ReNcell CX (cell line): Measurements from ENCODE around the genes TMEM101, ATXN7L3 and RUNDC3A.

GRCh38 chr17:43658531-43658912, 3.2 kb downstream of the MEOX1 start:
- PRO-cap = no peak

- PRO-cap = no peak
Observed at GRCh38 chr17:43702613-43703054, 40.9 kb upstream of the MEOX1 start.

DNA sequence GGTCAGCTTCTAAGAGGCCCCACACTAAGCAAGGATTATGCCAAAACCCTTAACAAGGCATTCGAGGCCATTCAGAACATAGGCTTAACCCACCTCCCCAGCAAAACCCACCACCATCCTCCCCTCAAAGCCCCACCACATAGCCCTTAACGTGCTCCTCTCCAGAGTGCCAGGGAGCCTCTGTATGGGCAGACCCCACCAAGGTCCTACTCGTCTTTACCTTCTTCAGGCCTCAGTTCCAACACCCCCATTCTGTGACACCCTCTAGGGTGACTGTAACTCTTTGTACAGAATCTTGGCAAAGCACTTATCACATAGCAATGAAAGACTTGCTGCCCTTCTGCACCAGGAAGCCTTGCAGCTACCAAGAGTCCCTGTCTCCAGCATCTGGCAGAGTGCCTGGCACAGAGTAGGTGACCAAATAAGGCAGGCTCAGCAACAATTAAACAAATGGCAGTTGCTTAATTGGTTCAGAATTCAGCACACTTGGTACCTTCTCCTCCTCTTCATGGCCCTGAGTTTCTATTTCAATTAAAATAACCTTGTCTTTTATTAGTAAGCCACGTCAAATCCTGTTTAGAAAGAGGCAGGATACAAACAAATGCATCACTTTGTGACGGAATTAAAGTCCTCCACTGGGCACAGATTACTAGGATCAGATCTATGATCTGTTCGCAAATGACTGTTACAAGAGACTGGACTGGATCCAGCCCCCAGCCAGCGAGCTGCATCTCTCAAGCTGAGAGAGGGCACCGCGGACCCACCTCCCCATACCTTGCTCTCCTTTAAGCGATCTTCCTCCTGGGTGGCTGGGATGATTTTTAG, 9.6 kb downstream of the MPP3 start:
- PRO-cap = no peak

DNA sequence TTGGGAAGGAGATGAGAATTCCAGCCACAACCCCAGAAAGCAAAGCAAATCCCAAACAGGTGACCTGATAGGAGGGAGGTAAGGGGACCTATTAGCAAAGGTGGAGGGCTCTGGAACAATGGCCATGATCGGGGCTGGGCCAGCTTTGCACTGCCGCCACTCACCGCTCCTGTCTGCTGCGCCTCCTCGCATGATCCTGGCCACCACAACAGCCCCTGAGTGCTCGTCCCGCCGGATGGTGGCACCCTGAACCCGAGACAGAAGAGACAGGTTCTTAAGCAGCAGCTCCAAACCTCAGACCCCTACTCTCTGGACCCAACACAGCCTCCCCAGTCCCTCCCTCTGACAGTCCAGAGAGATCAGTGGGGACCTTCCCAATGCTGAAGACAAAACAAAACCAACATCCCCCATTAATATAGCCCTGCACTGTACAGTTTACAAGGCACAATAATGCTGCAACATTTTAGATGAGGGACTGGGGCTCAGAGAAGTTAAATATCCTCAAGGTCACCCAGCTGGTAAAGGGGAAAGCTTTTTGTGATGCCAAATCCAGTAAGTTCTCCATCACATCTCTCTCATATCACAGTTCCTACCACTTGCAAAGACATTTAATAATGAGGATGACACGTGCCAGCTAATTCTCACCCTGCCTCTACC, 5.2 kb downstream of the MPP3 start:
- PRO-cap = no peak

GRCh38 chr17:43839412-43840209, 6.7 kb upstream of the MPP3 start:
- PRO-cap = no peak

- PRO-cap = no peak
Observed at GRCh38 chr17:43848332-43848944, 1.5 kb downstream of the CD300LG start.

- PRO-cap = no peak
Observed at GRCh38 chr17:43927128-43927711, 15.1 kb downstream of the PPY start.

- PRO-cap = no peak
Observed at GRCh38 chr17:44001216-44001847, 3.1 kb upstream of the NAGS start.

DNA sequence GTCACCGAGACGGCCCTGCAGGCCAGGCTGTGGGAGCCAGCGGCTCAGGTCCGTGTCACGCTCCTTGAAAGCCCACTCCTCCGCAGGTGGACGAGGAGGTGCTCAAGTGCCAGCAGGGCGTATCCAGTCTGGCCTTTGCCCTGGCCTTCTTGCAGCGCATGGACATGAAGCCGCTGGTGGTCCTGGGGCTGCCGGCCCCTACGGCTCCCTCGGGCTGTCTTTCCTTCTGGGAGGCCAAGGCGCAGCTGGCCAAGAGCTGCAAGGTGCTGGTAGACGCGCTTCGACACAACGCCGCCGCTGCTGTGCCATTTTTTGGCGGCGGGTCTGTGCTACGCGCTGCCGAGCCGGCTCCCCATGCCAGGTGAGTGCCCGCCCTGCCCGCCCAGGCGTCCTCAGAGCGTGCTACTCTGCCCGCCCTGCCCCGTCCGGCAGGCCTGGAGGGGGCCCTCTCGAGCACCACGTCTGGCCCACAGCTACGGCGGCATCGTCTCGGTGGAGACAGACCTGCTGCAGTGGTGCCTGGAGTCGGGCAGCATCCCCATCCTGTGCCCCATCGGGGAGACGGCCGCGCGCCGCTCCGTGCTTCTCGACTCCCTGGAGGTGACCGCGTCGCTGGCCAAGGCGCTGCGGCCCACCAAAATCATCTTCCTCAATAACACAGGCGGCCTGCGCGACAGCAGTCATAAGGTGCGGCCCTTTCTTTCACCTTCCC, 1.3 kb downstream of the NAGS start:
- PRO-cap = bidirectional peak, plus-strand start at position 476 of the sequence, minus-strand start at position 361 of the sequence

GRCh38 chr17:44006263-44006948, 2.0 kb downstream of the NAGS start:
- PRO-cap = bidirectional peak, plus-strand start at chr17:44006656, minus-strand start at chr17:44006684

DNA sequence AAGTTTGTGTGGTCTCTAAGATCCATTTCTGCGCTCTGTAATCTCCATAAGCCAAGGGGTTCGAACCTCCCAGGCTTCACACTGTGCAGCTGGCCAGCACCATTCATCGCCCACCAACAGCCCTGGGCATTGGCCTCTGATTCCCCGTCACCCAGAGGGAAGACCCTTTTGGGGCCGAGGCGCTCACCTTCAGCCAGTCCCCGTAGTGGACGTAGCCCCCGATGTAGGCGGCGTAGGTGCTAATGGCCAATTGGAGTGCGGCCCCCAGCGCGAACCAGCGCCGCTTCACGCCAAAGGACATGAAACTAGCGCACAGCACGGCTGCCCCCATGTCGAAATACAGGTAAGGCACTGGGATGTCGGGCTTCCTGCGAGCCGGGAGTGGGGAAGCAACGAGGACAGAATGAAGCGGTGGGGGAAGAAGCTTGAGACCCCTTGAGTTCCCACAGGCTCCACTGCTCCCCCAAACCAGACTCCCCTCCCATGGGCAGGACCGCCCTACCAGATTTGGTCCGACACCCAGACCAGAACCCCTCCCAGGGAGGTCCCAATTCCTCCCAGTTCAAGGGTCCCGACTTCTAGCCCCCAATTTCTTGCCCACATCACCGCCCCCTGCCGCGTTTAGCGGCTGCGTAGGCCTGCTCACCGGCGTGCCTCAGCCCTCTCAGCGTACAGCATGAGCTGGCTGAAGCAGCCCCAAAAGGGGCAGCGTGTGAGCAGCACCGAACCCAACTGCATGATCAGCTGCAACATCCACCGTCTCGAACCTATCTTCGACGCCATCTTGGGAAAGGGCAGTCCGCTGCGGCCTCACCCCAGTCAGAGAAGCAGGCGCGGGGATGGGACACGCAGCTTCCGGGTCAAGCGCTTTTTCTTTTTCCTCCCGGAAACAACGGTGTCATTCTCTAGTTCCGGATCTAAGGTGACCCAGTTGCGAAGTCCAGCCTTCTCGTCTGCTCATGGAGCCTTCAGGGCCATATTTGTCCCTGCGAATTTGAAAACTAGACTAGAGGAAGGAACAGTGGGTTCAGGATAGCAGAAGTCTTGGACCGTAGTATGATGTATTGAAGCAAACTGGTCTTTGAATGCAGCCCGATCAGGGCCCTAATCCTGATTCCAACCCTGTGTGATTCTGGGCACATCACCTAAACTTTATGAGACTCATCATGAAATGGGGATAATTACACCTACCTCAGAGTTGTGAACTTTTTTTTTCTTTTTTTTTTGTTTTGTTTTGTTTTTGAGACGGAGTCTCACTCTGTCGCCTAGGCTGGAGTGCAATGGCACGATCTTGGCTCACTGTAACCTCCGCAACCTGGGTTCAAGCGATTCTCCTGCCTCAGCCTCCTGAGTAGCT, at the start of gene TMEM101:
Gene TMEM101 (minus strand): TSS at position 794 of the 1,357 bp plus-strand sequence.
- PRO-cap = bidirectional peak, plus-strand start at position 357 of the sequence, minus-strand start at position 136 of the sequence; bidirectional peak, plus-strand start at position 914 of the sequence, minus-strand start at position 736 of the sequence

GRCh38 chr17:44052959-44053513, 13.4 kb downstream of the LSM12 start:
- PRO-cap = no peak

DNA sequence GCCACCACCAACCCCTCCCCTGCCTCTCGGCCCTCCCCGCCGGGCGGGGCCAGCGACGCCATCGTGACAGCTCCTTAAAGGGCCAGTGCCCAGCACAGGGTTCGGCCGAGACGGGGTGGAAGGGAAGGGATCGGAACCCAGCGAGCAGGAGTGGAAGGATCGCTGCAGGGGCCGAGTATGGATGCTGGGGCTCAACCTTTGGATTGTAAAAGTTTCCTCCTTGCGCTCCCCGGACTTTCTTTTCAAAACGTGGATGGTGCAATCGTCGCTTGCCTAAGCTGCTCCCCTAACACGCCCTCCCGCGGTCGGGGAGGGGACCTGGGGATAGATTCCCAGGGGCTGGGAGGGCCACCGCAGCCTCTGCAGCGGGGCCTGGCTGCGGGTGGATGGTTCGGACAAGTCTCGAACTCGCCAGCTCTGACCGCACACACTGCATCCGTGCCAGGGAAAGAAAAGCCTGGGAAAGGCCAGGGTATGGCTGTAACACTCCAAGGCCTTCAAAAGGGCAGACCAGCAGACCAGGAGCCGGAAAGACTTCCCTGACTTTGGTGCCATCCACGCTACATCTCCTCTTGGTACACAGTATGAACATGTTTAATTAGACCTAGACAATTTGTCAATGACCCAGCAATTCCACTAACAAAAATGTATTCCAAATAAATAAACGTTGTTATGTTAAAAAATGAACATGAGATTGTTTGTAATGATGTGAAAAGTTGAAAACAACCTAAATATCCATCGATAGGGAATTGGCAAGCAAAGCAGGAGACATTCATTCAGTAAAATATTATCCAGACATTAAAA, 498 bp upstream of the HDAC5 start:
- PRO-cap = bidirectional peak, plus-strand start at position 110 of the sequence, minus-strand start outside the sequence; unidirectional peak, plus-strand start at position 341 of the sequence; unidirectional peak, plus-strand start at position 534 of the sequence

GRCh38 chr17:44186306-44186790, 424 bp upstream of the TMUB2 start:
- PRO-cap = bidirectional peak, plus-strand start at chr17:44186976, minus-strand start at chr17:44186665

DNA sequence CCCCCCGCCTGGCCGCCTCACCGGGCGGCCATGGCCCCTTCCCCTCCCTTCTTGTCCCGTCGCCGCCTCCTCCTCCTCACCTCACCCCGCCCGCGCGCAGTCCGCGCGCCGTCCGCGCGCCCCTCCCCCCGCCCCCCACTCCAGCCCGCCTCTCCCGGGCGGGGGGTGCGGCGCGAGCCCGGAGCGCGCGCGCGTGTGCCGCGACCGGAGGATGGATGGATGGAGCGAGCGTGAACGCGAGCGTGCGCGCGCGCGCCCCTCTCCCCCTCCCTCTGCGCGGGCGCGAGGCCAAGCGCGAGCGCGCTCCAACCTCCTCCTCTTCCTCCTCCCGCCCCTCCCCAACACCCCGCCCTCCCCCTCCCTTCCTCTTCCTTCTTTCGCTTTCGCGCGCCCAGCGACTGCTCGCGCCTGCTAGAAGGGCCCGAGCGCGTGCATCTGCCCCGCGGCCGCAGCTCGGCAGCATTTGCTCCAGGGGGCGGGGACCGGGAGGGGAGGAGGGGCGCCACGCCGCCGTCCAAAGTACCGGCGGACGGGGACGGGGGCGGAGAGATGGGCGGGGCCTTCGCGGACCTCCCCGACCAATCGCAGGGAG, at the start of gene ATXN7L3:
Gene ATXN7L3 (minus strand): TSS at position 236 of the 592 bp plus-strand sequence.
- PRO-cap = bidirectional peak, plus-strand start at position 165 of the sequence, minus-strand start at position 47 of the sequence; bidirectional peak, plus-strand start at position 378 of the sequence, minus-strand start at position 268 of the sequence; bidirectional peak, plus-strand start outside the sequence, minus-strand start at position 431 of the sequence

DNA sequence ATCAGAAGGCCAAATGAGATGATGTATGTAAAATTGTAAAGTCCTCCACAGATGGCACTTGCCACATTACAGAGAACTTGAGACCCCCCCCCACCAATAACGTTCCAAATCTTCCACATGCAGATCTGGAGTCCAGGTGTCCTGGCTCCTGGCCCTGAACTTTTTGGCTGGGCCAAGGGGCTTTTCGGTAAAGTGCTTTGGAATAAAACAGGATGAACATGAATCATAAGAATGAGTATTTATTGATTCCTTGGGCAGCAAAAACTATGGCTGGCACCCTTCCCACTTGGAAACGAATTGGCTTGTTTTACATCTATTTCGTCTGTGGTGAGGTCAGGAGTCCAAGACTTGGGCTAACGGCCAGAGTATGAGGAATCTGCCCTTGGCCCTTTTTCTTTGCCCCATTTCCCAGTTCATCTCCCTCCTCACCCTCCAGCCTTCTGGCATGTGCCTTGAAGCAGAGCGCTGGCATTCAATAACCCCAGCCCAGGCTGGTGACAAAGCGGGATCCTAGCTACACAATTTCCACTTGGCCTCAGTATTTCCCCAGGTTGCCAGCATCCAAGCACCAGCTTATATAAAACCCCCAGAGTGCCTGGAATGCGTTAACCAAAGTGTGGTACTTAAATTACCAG, 4.1 kb upstream of the UBTF start:
- PRO-cap = no peak

GRCh38 chr17:44307525-44308738, at the start of gene RUNDC3A:
Gene RUNDC3A, plus strand, starts transcription at chr17:44308601.
- PRO-cap = bidirectional peak, plus-strand start at chr17:44308124, minus-strand start at chr17:44308014

- PRO-cap = no peak
Observed at GRCh38 chr17:44397882-44398956, 8.8 kb upstream of the ITGA2B start.

- PRO-cap = unidirectional peak, plus-strand start at chr17:44533833
Observed at GRCh38 chr17:44533446-44533949, 23.8 kb upstream of the FZD2 start.

DNA sequence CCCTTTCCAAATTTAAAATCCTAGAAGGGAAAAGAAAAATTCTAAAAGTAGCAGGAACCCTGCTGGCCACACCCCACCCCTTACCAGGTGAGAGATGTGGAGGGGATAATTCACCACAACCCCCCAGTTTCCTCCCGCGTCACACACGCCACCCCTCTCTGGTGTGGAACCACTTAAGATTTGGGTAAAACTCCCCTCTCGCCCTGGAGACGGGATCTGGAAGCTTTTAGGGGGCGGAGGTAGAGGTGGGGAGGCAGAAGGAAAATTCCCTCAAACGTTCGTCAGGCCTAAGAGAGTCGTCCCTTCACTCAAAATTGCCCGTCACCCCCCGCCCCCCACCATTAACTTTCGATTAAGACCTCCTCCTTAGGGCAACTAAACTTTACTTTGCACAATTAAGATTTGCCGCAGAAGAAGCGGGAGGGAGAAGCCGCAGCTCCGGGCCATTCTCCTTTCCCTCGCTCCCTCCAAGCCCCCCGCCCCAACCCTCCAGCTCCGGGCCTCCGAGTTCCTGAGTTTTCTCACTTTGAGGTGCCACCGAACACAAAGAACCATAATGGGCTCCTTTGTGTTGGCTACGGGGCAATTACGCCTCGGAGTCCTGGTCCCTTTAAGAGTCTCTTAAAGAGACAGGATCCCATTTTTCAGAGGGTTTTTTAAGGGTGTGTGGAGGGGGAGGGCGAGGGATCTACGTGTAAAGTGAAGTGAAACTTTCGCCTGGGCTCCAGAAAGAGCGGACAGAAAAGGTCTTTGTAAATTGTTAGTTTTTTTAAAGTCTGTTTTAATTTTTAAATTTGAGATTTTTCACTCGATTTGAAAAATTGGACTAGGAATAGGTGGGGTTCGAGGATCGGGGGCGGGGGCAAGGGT, 953 bp upstream of the FZD2 start:
- PRO-cap = bidirectional peak, plus-strand start at position 416 of the sequence, minus-strand start at position 340 of the sequence